ENCODE data around the genes PTGES2, LCN2, SLC27A4 and GLE1.

DNA sequence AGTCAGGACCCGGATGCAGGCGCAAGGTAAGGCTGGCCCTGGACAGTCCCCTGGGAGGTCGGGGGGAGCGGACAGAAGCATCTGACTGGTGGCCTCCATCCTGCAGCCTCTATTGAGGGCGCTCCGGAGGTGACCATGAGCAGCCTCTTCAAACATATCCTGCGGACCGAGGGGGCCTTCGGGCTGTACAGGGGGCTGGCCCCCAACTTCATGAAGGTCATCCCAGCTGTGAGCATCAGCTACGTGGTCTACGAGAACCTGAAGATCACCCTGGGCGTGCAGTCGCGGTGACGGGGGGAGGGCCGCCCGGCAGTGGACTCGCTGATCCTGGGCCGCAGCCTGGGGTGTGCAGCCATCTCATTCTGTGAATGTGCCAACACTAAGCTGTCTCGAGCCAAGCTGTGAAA is 20.4 kb downstream of the PTGES2 start:
- PRO-cap = no peak

GRCh38 chr9:128113529-128115001 is 13.5 kb downstream of the PTGES2 start:
- PRO-cap = no peak

- PRO-cap = no peak
Measured at GRCh38 chr9:128117872-128118295, 9.6 kb downstream of the PTGES2 start.

- PRO-cap = bidirectional peak, plus-strand start at chr9:128127808, minus-strand start at chr9:128127726
Measured at GRCh38 chr9:128127154-128127841, at the start of gene PTGES2. PTGES2 (minus strand) TSS chr9:128127729.

GRCh38 chr9:128127842-128128750 is 567 bp upstream of the PTGES2 start:
- PRO-cap = unidirectional peak, minus-strand start at chr9:128128144; bidirectional peak, plus-strand start at chr9:128128517, minus-strand start at chr9:128128390

DNA sequence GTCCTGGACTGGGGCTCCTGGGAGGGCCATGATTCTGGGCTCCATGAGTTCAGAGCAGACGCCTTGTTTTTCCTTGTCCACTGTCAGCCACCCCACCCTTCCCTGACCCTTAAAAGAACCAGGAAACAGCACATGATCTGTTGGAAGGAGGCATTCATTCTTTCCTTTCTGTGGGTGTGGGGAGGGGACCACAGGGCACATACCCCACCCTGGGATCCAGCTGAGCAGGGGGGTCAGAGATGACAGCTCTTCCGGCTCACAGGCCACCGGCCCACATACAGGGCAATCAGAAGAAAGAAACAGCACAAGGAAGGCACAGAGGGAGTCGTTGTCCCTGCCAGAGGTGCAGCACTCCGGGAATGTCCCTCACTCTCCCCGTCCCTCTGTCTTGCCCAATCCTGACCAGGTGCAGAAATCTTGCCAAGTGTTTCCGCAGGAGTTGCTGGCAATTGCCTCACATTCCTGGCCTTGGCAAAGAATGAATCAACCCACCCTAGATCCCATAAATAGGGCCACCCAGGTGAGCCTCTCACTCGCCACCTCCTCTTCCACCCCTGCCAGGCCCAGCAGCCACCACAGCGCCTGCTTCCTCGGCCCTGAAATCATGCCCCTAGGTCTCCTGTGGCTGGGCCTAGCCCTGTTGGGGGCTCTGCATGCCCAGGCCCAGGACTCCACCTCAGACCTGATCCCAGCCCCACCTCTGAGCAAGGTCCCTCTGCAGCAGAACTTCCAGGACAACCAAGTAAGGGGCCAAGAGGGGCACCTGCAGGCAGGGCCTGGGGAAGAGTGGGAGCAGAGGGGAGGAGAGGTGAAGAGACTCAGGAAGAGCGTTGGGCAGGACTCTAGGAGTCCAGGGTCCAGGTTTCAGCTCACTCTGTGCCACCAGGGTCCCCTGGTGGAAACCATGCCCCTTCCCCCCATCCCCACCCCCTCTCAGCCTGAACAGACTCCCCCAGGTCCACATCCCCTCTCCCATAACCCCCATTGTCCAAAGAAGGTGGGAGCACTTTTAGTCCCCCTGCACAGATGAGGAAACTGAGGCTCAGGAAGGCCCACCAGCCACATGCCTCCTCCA is at the start of gene LCN2:
Gene LCN2, plus strand, starts transcription at position 532 of the 1,075 bp plus-strand sequence.
- PRO-cap = bidirectional peak, plus-strand start at position 318 of the sequence, minus-strand start at position 85 of the sequence; bidirectional peak, plus-strand start at position 532 of the sequence, minus-strand start at position 385 of the sequence

DNA sequence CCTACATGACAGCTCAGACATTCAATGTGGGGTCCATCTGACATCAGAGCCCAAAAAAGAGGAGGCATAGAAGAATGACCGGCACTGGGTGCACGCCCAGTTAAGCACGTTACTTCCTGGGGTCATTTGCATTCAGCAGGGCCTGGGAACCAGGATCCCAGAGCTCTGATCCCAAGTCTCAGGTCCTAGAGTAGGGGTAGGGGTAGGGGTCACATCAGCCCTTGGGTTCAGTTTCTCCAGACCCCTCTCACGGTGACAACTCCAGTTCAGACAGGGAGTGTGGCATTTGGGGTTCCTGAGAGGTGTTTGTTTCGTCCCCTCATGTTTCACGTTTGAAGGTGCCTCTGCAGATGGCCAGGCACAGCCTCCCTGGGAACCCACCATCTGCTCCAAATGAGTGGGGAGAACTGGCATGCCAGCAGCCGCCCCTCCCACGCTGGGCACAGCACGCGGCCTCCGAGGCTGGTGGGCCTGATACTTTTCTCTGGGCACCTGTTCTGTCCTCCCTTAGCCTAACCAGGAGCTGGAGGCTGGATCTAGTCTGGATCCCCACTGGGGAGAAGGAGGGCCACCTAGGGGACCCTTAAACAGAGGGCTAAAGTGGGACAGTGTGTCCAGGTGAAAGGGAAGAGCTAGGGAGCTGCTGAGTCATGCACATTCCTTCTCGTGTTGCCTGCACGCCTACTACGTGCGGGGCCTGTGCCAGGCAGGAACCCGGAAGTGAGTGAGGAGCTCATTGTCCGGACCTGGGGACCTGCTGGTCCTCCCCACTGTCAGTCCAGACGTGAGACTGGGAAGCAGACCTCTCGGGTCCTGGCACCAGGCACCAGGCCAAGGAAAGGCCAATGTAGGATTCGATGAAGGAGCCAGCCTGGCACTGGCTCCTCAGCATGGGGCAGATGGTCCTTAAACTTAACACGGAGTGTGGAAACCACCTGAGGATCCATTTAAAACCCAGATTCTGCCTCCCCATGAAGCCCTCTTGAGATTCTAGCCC is 11.5 kb downstream of the DNM1 start:
- PRO-cap = unidirectional peak, plus-strand start at position 736 of the sequence

DNA sequence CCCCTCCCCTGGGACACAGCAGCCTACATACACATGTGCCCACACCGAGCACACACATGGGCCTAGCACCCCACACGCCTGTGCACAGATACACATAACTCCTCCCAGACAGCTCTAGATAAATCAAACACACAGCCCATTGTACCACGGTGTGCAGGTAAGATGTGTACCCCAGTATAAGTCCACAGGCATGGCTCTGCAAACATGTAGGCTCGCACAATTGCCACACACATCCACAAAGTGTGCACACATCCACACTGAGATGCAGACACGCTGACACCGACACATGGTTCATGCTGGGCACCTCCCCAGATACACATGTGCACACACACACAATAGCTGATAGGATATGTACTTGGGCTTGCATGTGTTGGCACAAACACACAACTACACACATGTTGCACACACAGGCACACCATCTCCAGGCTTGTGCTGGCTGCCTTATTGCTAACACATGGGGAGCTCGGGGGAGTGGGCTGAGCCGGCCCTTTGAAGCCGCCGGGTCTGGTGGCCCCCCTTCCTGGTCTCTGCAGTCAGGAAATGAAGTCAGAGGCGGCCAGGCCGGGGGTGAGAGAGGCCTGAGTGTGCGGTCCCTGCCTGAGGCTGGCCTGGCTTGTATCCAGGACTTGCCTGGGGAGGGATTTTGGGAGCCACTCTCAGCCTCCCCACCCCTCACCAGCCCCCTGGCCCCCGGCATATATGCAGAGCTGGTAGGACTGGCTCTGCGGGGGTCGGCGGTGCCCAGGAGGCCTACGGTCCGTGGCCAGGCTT is 30.1 kb downstream of the GOLGA2 start:
- PRO-cap = no peak

DNA sequence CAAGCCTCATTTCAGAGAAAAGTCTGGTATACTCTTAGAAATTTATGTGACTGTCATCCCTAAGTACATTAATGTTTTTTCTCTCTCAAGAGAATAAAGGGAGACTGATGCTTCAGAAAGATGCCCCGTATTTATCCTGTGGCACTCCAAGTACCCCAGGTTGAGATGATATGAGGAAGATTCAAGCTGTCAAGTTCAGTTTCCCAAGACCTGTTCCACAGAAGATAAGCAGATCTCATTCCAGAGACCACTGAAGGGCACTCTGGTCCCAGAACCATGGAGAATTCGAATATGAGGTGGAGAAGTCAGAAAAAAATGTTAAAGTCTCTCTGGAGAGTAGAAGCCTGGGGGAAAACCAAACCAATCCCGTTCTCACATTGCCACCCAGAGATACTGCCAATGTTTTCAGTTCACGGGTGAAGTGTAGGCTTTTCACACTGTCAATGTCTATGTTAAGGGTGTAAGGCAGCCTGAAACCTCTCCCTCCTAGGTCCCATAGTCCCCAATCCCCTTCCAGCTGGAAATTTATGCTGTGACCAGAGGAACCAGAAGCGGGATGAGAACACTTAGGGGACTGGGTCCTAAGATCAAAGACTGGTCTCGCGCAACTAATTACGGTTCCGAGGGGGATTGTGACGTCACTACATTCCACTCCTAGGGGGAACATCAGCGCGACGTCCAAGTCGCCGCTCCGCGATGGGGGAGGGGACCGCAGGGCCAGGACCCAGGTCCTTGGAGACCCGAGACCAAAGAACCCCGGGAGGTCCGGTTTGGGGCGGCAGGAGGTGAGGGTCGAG is 897 bp downstream of the GOLGA2 start:
- PRO-cap = no peak

GRCh38 chr9:128276439-128277187 is 537 bp downstream of the SWI5 start:
- PRO-cap = unidirectional peak, minus-strand start at chr9:128276621

DNA sequence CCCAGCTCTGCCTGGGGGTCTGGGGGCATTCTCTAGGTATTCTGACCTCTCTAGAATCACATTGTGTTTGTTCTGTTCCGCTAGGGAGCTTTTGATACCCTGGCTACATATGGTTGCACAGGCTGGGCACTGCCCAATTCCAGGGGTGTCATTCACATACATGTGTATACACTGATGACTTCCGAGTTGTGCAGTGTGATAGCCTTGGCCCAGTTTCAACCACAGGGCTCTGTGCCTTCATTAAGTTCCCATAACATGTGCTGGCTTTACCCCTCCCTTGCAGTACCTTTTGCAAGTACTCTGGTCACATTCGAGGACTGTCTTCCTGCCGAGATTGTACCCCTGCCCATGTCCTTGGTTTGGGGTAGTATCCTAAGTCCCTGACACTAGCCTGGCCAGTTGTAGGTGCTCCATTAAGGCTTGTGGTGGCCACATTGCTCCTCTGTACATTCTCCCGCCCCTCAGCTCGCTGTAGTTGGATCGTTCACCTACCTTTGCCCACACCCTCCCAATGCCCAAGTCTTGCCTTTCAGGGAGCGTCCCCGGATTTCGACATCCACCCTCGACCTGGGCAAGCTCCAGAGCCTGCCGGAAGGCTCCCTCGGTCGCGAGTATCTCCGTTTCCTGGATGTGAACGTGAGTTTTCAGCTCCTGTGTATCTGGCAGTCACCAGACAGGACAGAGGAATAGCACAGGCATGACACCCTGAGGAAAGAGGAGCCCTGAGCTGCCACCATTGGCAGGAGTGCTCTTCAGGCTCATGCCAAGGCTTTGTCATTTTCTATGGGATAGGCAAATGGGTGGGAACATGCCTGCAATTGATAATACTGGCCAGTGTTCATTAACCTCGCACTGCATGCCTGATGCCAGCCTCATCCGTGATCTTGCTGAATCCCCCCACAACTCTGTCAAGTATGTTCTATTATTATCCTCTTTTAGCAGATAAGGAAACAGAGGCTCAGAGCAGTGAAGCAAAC is 2.9 kb downstream of the COQ4 start:
- PRO-cap = no peak

DNA sequence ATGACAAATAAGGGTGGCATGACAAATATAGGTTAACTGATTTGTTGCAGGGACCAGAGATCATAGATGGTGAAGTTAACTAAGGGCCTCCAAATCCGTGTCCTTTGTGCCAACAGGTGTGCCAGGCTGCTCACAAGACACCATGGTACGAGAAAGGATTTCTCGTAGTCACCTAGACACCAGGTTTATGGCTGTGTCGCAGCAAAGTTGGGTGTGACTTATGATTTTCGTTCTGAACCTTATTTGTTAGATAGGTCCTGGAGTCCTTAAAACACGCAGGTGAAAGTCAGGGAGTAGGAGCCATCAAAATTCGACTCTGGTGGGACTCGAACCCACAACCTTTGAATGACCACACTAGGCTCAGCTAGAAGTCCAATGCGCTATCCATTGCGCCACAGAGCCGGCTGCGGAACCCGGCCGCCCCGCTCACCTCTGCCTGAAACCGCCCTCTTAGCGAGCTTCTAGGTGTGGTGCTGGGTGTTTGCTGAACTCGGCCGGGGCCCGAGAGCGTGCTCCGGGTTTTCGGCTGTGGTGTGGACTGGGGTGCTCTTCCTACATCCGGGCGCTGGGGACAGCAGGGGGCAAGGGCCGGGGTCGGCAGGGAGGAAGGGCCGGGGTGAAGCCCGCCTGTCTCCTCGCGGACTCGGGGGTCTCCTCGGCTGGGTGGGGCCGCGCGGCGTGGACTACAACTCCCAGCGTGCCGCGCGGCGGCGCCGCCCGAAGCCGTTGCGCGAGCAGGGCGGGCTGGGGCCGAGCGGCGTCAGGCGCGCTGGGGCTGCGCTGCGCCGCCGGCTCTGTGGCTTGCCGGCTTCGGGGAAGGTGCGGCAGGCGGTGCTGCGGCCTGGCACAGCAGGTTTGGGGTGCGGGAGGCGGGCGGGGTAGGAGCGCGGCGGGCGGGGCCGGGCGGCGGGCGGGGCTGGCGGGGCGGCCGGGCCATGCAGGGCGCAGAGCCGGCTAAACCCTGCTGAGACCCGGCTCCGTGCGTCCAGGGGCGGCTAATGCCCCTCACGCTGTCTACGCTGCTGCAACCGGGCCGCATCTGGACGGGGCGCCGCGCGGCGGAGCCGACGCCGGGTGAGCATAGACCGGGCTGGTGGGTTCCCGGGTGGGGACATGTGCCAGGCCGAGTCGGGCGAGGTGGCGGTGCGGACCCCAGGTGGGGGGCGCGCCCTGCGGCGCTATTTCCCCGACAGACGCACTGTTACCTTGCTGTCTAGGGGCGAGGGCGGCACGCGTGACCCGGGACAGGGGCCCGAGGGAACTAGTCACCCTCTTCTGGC is at the start of gene SLC27A4:
Gene SLC27A4, plus strand, starts transcription at position 763 of the 1,280 bp plus-strand sequence.
- PRO-cap = bidirectional peak, plus-strand start at position 807 of the sequence, minus-strand start at position 680 of the sequence

- PRO-cap = bidirectional peak, plus-strand start at chr9:128504719, minus-strand start at chr9:128504629
Measured at GRCh38 chr9:128504124-128505001, at the start of gene GLE1. GLE1 (plus strand) TSS chr9:128504719.

DNA sequence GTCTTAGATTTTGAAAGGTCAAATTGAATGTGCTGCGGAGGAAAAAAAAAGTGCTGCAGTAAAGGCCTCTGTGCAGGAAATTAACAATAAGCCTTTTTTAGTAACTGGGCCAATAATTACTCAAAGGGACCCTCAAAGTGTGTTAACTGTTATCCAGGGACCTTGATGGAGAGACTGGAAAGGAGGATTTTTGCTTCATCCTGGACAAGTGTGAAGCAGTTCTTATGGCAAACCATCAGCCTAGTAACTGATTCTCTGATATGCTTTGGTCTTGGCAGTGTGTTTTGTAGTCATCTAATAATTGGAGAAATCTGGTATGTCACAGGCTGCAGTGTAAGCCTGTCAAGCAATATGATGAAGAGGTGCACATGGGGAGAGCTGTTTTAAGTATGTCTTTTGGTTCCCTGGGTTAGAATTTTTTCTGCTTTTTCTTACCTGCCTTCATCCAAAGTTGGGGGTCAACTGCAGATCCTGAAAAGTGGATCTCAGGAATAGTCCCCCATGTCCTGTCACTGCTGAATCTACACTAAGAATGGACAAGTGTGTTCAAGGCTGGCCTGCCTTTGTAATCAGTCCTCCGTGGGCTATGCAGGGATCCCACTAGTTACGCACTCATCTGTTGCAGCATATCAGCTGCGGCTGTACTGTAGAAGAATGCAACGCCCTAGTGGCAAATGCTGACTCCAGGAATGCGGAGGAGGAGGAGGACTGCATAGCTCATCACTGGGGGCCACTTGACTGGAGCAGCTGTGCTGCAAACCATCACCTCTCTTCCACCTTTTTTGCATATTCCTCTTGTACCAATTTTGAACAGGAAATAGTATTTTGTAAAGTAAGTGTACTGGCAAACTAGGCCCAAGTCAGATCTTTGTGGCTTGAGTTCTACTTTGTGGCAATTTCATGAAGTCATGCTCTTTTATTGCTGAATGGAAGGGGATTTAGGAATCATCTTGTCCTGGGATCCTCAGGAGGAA is 1.9 kb downstream of the SPTAN1 start:
- PRO-cap = bidirectional peak, plus-strand start at position 350 of the sequence, minus-strand start at position 249 of the sequence; bidirectional peak, plus-strand start at position 720 of the sequence, minus-strand start at position 618 of the sequence

DNA sequence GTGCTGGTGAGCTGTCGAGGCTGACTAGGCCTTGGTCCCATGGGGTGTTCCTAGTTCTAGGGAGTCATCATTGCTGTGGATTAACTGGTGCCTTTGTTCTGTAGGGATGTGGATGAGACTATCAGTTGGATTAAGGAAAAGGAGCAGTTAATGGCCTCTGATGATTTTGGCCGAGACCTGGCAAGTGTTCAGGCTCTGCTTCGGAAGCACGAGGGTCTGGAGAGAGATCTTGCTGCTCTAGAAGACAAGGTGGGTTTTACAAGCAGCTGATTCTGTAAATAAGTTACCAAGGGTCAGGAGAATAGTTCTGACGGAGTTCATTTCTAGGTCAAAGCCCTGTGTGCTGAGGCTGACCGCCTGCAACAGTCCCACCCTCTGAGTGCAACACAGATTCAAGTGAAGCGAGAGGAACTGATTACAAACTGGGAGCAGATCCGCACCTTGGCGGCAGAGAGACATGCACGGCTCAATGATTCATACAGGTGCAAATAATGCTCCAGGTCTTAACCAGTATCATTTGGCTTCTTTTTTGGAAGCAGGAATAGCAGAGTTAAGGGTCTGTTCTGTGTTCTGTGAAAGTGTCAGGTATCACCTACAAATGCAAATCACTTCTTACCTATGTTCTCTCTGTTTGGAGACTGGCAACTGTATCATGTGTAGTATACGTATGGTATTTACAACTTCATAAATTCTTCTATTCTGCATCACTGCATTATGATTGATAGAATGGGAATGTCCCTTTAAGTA is 24.8 kb downstream of the SPTAN1 start:
- PRO-cap = no peak

- PRO-cap = no peak
Measured at GRCh38 chr9:128882245-128883238, 609 bp downstream of the LRRC8A start.

- PRO-cap = no peak
Measured at GRCh38 chr9:128915640-128915871, 5.2 kb upstream of the PHYHD1 start.

DNA sequence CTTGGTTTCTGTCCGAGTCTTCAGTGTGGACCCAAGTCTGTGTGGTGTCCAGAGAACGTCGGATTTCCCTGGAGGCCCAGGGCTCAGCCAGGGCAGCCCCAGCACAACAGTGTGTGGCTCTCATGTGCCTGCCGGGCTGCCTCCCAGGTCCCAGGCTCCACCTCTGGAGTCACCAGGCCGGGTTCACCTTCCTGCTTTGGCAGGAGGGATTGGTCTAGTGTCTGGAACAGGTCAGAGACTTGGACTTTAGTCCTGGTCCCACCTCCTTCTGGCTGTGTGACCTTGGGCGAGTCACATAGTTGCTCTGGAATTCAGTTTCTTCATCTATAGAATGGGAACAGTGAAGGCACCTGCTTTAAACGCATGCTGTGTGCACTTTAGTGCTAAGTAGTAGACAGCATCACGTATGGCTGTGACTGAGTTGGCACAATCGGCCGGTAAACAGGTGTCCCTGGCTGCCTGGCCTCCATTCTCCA is 3.2 kb downstream of the DOLPP1 start:
- PRO-cap = unidirectional peak, minus-strand start at position 115 of the sequence

DNA sequence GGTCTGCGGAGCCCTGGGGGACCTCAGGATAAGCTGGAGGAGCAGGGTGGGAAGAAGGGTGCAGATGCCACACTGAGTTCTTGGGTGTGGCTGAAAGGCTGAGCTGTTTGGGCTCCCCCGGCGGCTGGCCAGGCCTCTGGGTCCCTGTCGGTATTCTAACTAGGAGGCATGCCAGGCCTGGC is 27.7 kb downstream of the PTPA start:
- PRO-cap = bidirectional peak, plus-strand start outside the sequence, minus-strand start at position 82 of the sequence

GRCh38 chr9:129141336-129142391 is 30.4 kb downstream of the PTPA start:
- PRO-cap = bidirectional peak, plus-strand start at chr9:129141657, minus-strand start at chr9:129141590; bidirectional peak, plus-strand start at chr9:129142041, minus-strand start at chr9:129141897